ENCODE measurements around a stretch of chr7.

- PRO-cap: no peak
These were observed 2.6 kb upstream of the PDK4 start for GRCh38 chr7:95598940-95599228.

GRCh38 chr7:95628711-95629546, 32.6 kb upstream of the PDK4 start:
- PRO-cap: no peak

DNA sequence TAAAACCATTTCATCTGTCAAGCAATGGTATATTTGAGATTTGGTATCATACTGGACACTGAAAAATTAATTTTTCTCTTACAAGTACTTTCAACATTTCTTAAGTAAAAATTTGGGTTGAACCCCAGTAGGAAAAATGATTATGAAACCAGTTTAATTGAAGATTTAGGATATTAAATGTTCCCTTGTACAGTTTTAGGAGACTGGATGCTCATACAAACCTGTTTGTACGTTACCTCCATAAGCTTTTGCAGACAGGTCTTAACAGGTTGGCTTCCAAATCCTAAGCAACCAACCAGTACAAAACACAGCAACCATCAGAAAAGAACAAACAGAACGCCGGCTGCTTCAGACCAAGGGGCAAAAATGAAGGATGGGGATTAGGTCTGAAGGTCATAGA, 49.3 kb upstream of the PDK4 start:
- PRO-cap: no peak

DNA sequence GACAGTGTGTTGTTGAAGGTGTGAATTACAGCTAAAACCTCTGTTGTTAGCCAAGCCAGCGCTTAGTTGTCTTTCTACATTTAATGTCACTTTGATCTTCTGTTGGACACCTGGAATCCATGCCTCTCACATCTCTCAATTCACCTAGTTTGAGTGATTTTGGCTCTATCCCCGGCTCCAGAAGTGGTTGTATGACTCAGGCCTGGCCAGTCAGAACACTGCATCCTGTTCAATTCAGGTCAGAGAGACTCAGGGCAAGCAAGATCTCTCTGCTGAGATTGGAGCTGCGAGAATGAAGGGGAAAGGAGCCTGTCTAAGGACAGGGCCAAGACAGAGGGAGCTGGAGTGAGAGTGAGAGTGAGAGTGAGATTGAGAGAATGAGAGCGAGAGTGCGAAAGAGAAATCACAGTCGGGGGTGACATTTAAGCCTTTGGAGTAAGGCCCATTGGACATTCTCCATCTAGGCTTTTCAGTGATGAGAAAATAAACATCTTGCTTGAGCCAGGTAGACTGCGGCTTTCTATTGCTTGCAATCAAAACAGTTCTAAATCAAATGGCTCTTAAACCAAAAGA, 83.4 kb upstream of the DYNC1I1 start:
- PRO-cap: no peak

- PRO-cap: no peak
These were observed 272.2 kb downstream of the DYNC1I1 start for GRCh38 chr7:96044495-96044975.

- PRO-cap: no peak
These were observed 185.2 kb downstream of the SLC25A13 start for GRCh38 chr7:96136399-96137323.

DNA sequence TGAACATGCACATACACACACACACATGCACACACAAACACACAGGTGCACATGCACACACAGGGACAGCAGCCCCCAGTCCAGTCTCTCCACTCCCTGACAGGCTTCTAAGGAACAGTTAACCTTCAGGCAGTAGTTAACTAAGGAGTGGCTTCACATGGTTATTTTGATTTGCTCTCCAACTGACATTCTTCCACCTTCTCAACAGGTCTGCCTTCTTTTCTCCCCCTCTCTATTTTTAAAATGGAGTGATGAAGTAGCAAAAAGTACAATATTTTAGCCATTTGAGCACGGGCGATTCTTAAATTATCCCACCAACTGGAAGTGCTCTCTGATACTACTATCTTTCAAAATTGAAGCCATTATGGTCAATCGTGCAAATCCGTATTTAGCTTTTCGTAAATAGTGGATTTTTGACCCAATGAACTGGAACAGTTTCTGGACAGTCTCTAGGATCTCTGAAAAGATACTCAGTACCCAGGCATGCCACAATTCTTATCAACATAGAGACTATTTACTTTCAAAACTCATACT, 101.1 kb downstream of the SLC25A13 start:
- PRO-cap: no peak

GRCh38 chr7:96260547-96261189, 61.2 kb downstream of the SLC25A13 start:
- PRO-cap: no peak

DNA sequence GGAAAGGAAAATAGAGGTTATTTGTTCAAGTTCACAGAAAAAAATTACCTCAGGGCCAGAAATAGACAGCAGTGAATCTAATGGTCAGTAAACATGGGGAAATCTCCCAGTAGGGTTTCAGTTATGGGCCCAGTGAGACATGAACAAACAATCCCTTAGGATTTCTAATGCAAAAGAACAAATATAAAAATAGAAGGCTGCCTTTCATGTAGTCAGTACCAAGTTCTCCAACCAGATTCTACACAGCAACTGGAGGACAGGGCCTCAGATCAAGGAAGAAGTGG, 85.2 kb upstream of the SEM1 start:
- PRO-cap: no peak

- PRO-cap: no peak
These were observed 129.0 kb upstream of the DLX6 start for GRCh38 chr7:96876362-96876711.

- PRO-cap: no peak
These were observed 1.4 kb upstream of the DLX6 start for GRCh38 chr7:97003808-97004408.

DNA sequence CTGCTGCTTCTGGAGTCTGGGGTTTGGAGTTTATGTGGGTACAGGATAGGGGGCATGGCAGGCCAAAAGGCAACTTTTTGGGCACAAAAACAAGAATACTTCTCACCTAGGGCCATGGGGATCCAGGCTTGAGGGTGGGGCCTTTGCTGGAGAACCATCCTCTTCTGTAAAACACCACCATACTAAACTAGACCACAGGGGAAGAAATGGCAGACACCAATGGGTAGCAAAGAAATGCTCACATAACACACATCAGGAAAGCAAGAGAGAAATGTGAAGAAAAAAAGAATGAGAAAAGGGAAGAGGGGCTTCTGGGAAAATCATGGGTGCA, 115.1 kb downstream of the SDHAF3 start:
- PRO-cap: unidirectional peak, minus-strand start at position 202 of the sequence

DNA sequence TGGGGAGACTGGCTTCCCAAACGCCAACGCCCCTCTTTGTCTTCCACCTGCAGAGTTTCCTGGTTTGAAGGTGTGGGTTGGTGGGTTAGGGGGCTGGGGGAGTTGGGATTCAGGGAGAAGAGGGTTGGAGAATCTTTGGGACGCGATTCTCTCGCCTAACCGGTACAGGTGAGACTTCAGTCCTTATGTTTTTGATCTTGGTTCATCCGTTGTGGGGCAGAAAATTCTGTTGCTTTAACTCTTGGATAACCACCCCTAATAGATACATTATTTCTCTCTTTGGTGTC, 352 bp downstream of the TAC1 start:
- PRO-cap: no peak

- PRO-cap: no peak
These were observed 55.9 kb upstream of the ASNS start for GRCh38 chr7:97928001-97928613.

GRCh38 chr7:98057960-98058527, 48.6 kb upstream of the LMTK2 start:
- PRO-cap: no peak

- PRO-cap: no peak
These were observed 17.7 kb downstream of the BHLHA15 start for GRCh38 chr7:98228756-98229597.

DNA sequence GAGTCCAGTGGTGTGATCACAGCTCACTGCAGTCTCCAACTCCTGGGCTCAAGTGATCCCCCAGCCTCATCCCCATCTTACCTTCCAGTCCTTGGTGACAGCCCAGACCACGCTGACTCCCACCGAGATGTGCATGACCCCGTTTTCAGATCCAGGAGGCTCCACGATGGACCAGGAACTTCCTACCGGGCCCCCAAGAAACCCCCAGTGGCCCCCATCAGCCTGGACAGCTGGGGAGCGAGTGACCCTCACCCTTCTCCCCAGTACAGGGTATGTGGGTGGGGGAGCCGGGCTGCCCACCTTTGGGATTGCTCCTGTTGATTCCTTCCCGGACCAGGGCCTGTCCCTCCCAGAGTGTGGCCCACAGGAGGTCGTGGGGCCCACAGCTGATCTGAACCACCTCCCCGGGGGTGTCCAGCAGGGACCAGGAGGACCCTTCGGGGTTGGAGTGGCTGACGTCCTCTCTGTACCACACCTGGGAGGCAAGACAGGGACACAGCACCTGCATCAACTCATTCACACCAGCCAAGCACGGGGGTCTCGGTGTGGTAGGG, 11.2 kb downstream of the TECPR1 start:
- PRO-cap: no peak

DNA sequence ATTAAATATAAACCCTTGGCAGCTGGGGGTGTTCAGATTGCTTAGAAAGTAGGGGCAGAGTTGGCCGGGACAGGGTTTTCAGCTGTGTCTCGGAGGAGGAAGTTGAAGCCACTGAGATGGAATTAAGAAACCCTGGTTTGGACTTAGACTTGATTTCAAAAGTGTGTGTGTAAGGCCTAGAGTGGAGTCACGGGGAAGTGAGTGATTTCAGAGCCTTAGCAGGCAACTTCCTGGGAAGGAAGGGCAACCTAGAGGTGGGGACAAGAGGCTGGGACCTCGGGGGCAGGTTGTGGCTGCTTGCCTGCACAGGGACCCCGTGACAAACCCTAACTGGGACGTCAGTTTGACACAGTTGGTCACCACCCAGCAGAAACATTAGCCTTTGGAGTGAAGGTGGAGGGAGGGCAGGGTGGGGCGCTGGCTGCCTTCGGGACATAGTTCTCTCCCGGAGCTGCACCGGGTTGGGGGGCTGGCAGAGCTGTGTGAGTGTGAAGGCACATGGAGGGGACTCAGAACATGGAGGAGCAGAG, 1.7 kb downstream of the BRI3 start:
- PRO-cap: no peak

DNA sequence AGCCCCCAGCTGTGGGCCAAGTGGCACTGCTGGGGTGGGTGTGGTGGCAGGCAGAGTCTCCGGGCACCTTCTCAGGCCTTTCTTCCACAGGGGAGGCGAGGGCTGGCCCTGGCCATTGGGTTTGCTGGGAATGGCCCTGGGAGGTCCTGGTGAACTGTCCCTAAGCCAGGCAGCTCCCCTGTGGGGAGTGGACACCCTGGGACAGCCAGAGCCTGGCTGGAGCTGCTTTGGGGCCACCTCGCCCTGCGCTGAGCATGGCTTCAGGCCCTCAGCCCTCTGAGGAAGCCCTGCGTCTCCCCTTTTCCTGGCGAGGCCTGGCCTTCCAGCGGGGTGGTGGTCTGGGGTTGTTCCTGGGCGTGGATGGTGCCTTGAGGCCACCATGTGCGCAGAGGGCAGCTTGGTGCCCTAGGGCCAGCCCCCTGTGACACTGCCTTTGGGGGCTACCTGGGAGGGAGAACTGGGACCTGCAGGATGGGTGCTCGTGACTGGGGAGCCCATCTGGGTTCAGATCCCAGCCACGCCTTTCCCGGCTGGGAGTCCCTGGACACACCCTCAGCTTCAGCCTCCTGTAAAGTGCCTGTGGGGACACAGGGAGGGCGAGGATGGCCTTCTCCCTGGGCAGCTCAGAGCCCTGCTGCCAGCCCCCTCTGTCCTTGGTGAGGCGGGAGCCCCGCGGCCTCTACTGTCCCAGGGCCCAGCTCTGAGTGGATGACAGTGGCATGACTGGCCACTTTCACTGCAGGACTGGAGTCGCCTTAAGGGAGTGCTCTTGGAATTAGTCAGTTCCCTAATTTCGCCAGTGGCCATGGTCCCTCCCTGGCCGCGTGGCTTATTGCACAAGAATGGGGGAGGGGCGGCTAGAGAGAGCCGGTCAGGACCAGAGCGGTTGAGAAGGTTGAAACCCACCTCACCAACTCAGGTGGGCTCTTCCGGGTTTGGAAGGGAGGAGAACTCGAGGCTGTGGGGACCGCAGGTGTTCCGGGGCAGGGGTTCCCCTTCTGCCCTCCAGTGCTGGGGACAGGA, 4.4 kb downstream of the BRI3 start:
- PRO-cap: no peak

DNA sequence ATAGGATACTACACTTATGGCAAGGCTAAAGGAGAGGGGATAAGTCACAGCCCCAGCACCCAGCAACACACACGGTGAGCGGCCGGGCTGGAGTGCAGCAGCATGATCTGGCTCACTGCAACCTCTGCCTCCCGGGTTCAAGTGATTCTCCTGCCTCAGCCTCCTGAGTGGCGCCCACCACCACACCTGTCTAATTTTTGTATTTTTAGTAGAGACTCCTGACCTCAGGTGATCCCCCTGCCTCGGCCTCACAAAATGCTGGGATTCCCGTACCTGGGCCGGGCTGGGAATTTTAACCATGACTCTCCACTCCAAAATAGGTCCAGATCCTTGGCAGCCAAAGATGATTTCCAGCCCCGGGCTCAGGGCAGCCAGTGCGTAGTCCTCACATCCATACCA, 10.7 kb downstream of the BRI3 start:
- PRO-cap: no peak